AG09309 (cell line): Measurements from ENCODE around the genes DHX36 and PLCH1.

DNA sequence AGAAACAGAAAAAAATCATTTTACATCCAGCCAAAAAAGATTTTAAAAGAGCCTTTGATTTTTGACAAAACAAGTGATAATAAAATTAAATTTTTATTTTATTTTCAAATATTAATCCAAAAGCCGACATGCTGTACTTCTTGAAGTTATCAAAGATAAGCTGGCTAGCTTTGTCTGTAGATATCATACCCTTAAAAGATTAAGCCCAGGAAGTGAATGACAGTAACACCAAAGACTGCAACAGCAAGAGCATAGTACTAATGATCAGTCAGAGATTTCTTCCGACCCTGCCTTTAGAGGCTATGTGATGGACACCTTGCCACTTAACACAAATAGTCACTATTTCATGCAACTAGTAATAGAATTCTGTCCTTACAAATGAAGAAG, 9.3 kb upstream of the MBNL1 start:
- RRBS = no CpG with 5 or more reads among the region's 2 CpGs

GRCh38 chr3:152269772-152270559, 1.2 kb downstream of the MBNL1 start:
- RRBS = 3% methylated on average over 3 of the region's 15 CpGs

DNA sequence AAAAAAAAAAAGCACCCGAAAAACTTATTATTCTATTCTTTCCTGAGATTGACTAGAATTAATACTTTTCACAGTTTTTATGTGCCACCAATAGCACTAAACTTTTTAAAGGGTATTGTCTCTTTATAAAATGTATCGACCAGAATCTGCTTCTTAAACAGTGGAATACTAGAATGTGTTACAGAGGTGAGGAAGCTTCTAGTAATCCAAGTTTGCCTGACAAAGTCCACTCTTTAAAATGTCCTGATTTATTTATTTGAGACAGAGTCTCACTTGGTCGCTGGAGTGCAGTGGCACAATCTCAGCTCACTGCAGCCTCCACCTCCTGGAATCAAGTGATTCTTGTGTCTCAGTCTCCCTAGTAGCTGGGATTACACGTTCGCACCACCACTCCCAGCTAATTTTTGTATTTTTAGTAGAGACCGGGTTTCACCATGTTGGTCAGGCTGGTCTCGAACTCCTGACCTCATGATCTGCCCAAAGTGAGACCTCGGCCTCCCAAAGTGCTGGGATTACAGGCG, 87.6 kb downstream of the MBNL1 start:
- RRBS = no CpG with 5 or more reads among the region's 9 CpGs

- RRBS = no CpG with 5 or more reads among the region's 14 CpGs
These were observed 104.1 kb downstream of the MBNL1 start for GRCh38 chr3:152372505-152373620.

- RRBS = no CpG with 5 or more reads among the region's 3 CpGs
These were observed 115.2 kb downstream of the MBNL1 start for GRCh38 chr3:152383730-152384480.

- RRBS = no CpG with 5 or more reads among the region's 1 CpG
These were observed 129.9 kb downstream of the MBNL1 start for GRCh38 chr3:152398453-152399256.

GRCh38 chr3:152416748-152417482, 148.2 kb downstream of the MBNL1 start:
- RRBS = no CpG with 5 or more reads among the region's 2 CpGs

- RRBS = no CpG with 5 or more reads among the region's 3 CpGs
These were observed 157.0 kb downstream of the MBNL1 start for GRCh38 chr3:152425618-152426300.

DNA sequence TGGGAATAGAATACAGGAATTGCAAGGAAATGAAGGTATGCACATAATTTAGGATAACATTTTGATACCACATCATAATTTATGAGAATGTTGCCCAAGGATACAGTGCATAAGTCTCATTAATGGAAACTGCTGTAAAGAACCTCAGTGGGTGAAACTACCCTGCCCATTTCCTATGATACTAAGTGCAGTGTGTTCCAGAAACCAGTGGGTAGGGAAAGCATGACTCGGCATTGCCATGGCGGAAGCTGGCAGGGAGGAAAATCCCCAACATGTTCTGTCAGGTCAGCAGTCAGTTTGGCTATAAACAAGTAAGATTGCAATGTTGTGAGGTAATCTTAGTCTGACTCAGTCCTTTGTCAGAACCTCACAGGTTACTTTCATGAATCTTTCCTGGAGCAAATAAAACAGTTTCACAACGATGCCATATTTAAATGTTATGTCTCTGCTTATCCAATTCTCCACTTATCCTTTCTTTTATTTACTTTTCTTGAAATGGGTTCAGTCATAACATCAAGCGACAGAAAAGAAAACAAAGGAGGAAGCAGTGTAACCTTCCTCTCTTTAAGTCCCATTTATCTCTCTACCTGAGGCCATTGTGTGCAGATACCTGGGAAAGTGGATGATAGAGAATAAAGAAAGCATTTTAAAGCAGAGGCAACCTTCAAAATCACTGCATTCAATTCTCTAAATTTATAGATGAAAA, 23.3 kb upstream of the RAP2B start:
- RRBS = no CpG with 5 or more reads among the region's 4 CpGs

DNA sequence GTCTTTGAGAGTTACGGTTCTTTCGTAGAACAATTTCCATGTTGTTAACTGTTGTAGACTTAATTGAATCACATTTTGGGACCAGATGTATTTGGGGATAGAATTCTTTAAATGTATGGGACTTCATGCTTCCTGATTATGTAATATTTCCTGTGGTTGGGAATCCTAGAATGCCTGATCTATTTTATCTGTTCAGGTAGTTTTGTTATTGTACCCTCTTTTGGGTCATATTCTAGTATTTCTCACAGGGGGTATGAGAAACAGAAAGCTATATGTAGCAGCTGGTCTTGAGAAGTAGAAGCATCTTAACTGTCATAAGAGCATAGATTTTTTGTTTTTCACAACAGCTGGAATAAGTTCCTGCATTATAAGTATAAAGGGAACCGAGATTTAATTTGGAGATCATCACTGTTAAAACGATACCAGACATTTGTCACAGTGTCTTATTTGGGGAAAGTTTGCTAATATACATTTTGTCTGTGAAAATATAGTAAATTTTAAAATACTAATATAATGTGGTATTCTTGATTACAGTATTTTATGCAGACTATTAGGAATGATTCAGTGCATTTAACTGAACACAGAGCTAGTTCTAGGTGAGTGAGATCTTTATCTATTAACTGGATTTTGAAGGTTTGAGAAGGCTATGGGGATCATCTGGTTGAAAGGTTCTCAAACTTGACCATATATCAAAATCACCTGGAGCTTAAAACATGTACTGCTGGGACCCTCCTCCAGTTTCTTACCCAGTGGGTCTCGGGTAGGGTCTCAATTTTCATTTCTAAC, 4.8 kb downstream of the RAP2B start:
- RRBS = no CpG with 5 or more reads among the region's 5 CpGs

- RRBS = 4% methylated on average over 16 of the region's 56 CpGs
These were observed at the start of gene DHX36 for GRCh38 chr3:154323573-154324940. Gene DHX36, minus strand, starts transcription at chr3:154324487.

DNA sequence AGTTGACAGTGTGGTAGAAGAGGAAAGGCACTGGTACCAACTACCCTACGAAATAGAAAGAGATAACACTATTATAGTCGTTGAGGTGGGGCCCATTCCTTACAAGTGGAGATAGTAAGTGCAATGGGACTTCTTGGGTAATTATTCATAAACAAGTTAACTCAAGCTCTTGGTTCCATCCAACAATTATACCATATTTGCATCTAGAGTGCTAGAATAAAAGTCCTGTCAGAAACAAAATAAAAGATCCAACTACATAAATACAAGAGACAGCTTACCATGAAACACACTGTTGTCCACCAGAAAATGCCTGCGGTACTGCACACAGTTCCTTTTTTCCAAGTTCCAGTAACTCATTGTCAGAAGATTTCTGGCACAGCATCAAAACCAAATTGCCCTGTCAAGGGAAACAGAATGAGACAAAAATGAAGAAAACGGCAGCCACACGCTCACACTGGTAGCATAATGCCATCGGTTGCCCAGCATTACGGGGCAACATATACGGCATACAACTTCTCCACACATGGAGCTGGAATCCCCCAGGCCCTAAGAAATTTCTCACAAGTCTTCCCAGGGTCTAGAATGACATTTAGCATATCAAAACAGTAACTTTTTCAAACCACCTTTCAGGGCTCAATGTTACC, 40.9 kb downstream of the PLCH1 start:
- RRBS = no CpG with 5 or more reads among the region's 8 CpGs

GRCh38 chr3:155744523-155745362, at the start of gene PLCH1:
Gene PLCH1, minus strand, starts transcription at chr3:155745071.
- RRBS = 9% methylated on average over 1 of the region's 42 CpGs

DNA sequence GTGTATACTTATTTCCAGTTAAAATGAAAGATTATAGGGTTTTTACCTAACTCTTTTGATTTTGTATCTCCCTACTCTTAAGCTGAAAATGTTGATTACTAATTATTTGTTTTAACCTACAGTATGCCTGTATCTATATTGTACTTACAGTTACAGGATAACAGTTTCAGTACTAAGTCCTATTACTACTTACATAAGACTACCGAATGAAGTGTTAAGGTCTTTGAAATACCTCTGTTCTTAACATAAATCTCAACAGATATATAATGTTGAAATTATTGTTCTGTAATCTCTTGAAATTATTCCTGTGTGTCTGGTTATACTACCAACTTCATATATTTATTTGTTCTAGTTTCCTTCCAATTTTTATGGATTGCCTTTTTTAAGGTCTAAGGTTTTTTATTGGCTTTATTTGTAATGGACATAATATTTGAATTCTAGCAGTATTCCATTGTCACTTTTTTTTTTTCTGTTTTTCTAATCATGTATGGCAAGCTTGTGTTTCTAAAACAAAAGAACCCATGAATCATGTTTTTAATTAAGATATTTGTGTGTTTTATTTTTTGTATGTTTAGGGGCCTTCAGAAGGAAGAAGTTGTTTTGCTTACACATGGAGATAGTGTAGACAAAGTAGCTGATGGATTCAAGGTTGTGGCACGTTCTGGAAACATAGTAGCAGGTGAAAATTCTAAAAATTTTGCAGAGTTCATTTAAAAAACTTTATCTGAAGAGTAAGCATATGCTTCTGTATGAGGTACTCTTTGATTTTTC, 35.3 kb downstream of the GMPS start:
- RRBS = no CpG with 5 or more reads among the region's 2 CpGs

- RRBS = no CpG with 5 or more reads among the region's 7 CpGs
These were observed 13.5 kb upstream of the KCNAB1 start for GRCh38 chr3:156106802-156107307.

GRCh38 chr3:156547462-156548107, 7.3 kb downstream of the SSR3 start:
- RRBS = no CpG with 5 or more reads among the region's 3 CpGs

DNA sequence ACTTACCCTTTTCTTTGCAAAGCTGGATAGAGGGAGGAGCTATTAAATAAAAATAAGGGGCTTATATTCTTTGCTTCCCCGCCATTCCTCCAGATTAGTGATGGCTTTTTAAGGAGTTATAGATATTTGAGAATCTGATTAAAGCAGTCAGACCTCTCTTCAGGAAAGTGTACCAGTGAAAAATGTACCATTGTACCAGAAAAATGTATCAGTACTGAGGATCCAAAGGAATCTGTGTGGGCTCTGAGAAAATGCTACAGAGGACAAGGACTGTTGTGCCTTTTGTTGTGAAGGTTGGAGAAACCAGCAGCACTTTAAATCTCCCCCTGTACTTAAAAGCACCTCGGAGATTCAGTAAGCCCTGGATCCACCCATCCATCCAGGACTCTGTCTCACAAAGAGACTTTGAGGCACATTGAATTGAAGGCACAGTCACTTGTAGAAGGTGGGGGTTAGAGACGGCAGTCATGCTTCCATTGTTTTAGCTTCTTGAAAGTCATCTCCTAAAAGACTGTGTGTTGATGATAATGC, 27.2 kb downstream of the TIPARP start:
- RRBS = no CpG with 5 or more reads among the region's 3 CpGs

GRCh38 chr3:157070453-157070792, 89.5 kb downstream of the CCNL1 start:
- RRBS = no CpG with 5 or more reads among the region's 3 CpGs

- RRBS = no CpG with 5 or more reads among the region's 6 CpGs
These were observed 82.4 kb downstream of the CCNL1 start for GRCh38 chr3:157077423-157078090.

GRCh38 chr3:157148113-157148768, 11.7 kb downstream of the CCNL1 start:
- RRBS = no CpG with 5 or more reads among the region's 15 CpGs